Osteocyte (in vitro differentiated cells): Measurements from ENCODE around the gene DAPK2.

GRCh38 chr15:63800119-63800979, 33.4 kb downstream of the HERC1 start:
- PRO-cap = no peak

GRCh38 chr15:63888121-63888732, 54.5 kb upstream of the HERC1 start:
- PRO-cap = no peak

DNA sequence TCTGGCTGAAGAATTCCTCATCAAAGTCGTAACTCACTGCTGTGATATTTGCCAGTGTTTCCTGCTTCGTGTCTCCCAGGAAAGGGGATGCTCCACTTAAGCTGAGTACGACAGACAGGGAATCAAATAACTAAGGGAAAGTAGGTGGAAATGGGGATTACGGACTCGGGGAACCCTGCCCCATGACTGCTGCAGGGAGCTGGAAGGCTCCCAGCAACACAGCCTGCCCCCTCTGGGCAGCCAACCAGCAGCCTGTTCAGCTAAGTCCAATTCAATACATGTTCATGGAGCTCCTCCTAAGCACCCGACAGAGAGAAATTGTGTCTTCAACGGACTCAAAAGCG, 92.2 kb upstream of the HERC1 start:
- PRO-cap = no peak

DNA sequence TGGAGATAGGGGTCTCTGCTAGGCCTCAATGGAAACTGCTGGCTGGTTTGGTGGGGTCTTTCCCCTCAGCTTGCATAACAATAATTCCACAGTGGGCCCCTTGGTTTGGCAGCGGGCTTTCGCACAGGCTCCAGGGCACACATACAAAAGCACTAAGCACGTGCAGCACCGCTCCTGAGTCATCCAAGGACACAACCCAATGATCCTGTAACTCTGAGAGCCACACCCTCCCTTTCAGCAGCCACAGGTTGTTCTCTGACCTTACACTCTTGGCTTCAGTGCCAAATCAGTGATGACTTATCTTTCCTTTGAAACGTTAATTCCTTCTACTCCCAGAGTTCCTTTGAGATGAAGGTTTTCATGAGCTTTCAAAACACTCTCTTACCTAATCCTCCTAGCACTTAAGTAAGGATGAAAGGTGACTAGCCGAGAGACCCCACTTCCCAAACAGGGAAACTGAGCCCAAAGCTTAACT, 41.6 kb downstream of the DAPK2 start:
- PRO-cap = no peak

DNA sequence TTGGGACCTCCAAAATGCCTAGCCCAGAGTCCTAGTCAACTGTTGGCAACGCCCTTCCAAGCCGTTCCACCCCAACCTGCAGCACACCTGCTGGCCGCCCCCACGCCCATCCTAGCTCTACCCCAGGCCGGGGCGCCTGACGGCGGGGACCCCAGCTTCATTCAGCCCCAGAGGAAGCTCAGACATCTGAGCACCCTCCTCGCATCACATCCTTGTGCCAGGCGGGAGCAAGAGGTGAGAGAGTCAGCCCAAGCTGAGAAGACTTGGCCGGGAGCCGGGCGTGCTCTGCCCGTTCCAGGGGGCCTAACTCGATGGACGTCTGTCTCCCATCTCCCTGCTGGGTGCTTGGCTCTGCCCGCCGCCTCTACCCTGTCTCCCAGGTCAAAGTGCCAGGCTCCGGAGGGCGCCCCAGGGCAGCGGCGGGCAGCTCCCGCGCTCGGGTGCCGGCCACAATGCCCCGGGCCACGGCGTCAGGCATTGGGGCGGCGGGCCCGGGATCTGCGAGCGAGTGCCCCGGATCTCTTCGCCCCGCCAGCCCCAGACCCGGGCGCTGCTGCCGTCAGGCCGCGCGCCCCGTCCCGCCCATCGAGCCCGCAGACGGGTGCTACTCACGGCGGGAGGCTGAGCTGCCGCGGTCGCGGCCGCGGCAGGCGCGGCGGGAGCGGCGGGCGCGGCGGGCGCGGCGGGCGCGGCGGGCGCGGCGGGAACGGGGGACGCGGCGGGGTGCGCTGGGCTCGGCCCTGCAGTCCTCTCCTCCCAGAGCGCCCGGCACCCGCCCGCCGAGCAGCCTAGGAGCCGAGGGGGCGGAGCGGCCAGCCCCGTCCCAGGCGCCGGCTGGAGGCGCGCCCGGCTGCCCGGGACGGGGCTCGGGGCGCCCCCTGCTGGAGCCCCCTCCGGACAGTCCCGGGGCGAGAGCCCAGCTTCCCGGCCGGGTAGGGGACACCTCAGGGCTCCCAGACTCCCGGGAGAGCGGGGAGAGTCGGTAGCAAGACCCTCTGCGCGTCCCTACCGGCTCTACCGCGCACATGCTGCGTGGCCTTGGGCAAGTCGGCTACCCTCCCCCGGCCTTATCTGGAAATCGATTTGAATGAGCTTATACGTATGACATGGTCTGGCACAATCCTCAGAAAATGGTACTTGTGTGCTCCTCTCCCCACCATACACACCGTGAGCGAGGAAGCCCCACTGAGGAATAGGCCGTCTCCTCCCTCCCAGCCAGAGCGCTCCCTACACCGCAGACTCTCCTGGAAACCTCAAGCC, at the start of gene DAPK2:
Gene DAPK2, minus strand, starts transcription at position 800 of the 1,260 bp plus-strand sequence.
- PRO-cap = unidirectional peak, minus-strand start at position 790 of the sequence

DNA sequence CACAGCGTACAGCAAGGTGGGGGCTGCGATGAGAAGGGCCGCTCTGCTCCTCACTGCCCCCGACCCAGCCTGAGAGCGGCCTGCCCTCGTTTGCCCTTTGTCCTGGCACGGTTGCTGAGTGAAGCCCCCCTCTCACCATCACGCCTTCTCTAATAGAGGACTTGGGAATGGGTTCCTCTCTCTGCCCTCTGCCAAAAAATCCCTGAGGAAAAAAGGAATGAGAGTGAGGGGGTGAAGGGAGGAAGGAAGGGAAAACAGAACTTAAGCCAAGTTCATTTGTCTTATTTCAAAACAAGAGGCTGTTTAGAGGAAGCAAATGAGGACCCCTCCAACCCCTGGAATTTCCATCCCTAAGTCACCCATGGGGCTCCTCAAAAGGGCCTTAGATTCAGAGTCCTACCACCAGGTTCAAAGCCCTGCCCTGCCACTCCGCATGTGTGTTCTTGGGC, 685 bp upstream of the DAPK2 start:
- PRO-cap = no peak

DNA sequence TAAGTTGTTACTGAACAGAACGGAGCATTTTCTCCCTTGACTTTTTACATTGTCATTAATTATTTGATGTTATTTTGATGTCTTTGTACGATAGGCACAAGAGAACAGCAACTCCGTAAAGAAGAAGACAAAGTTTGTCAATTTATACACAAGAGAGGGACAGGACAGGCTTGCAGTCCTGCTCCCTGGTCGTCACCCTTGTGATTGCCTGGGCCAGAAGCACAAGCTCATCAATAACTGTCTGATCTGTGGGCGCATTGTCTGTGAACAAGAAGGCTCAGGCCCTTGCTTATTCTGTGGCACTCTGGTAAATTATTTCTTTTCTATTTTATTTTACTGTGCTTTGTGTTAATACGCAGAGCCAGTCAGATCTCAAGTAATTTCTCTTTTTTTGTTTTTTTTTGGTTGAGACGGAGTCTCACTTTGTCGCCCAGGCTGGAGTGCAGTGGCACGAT, 9.9 kb downstream of the TRIP4 start:
- PRO-cap = no peak

DNA sequence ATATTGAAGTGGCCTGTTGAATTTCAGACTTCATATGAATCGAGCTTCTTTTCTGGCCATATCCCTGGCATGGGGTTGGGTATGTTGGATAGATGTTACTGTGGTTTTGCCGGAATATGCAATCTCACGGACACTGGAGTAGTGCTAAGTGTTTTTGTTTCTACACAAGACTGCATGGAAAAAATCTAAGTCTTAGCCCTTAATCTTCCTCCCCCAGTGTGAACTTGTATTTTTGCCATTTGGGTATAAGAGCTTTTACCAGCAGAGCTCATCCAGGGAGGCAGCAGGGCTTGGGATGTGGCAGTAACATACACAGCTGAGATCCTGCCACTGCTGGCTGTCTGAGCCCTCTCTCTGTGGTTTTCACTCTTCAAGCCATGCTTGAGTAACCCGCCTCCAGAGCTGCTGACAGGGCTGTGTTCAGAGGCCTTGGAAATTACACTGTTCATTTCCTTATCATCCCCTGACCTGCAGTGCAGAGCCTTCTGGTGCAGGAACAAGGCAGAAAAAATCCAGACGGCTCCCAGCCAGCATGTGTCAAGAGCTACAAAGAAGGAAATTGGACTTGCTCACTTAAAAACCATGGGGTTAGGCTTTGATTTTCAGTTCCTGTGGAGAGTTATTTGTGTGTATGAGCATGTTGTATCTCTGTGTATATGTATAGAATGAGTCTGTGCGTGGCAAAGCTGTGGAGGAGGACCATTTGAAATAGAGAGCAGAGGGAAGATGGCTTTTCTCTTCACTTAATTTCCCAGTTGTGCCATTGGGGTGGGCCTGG, 46.9 kb downstream of the ZNF609 start:
- PRO-cap = no peak

GRCh38 chr15:64529307-64529896, 69.0 kb downstream of the ZNF609 start:
- PRO-cap = no peak

DNA sequence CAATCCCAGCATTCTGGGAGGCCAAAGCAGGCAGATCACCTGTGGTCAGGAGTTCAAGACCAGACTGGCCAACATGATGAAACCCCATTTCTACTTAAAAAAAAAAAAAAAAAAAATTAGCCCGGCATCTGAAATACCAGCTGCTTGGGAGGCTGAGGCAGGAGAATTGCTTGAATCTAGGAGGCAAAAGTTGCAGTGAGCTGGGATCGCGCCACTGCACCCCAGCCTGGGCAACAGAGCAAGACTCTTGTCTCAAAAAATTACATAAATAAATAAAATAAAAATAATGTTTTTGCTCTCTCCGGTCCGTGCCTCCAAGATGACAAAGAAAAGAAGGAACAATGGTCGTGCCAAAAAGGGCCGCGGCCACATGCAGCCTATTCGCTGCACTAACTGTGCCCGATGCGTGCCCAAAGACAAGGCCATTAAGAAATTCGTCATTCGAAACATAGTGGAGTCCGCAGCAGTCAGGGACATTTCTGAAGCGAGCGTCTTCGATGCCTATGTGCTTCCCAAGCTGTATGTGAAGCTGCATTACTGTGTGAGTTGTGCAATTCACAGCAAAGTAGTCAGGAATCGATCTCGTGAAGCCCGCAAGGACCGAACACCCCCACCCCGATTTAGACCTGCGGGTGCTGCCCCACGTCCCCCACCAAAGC, 132.4 kb downstream of the ZNF609 start:
- PRO-cap = no peak

DNA sequence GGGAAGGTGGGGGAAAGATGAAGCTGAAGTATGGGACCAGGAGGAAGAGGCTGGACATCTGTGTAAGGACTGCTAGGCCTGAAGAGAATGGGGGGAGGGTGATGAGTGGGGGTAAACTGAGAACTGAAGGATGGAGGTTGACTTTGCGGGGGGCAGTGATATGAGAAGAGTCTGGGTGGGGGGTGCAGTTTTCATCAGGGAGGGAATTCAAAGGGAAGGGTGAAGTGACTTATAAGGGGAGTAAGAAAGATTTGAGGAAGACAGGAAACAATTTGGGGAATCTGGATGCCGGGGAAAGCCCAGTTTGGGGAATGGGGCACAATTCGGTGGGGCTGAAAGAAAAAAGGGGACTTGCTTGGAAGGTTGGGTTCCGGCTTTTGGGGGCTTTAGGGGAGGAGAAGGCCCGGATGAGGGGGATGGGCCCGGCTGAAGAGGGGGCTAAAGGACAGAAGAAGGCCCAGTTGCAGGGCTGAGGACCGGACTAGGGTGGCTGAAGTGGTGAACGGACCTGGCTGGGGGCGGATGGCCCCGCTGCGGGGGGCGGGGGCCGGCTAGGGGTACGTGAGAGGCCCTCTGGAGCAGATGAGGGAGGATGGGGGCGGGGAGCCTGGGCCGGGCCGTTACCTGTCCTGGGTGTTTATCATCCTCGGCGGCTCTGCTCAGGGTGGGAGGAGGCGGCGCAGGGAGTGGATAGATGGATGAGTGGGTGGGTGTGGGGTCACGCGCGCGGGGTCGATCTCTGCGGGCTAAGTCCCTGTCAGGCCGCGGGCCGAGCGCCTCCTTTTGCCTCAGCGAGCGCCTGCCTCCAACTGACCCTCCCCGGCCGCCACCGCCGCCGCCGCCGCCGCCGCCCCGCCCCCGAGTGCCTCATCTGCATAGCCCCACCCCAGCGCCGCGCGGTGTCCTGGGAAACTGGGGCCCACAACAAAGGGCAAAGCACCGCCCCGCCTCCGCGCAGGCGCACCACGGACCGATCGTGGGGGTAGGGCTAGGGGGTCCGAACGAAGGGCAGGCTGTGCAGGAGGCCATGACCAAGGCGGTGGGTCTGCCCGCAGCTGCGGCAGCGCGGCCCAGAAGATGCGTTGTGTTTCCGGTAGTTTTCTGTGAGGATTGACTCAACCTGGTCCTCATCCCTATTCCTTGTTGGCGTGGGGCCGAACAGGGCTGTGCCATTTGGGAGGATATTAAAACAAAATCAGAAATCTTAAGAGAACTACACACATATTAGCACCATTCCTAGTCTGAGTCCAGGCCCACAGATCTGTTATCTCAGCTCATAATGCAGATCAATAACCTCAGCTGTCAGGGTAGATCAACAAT, 72.5 kb downstream of the RBPMS2 start:
- PRO-cap = bidirectional peak, plus-strand start at position 578 of the sequence, minus-strand start at position 497 of the sequence; bidirectional peak, plus-strand start at position 985 of the sequence, minus-strand start at position 811 of the sequence

GRCh38 chr15:64842982-64843814, 1.5 kb downstream of the PLEKHO2 start:
- PRO-cap = no peak

DNA sequence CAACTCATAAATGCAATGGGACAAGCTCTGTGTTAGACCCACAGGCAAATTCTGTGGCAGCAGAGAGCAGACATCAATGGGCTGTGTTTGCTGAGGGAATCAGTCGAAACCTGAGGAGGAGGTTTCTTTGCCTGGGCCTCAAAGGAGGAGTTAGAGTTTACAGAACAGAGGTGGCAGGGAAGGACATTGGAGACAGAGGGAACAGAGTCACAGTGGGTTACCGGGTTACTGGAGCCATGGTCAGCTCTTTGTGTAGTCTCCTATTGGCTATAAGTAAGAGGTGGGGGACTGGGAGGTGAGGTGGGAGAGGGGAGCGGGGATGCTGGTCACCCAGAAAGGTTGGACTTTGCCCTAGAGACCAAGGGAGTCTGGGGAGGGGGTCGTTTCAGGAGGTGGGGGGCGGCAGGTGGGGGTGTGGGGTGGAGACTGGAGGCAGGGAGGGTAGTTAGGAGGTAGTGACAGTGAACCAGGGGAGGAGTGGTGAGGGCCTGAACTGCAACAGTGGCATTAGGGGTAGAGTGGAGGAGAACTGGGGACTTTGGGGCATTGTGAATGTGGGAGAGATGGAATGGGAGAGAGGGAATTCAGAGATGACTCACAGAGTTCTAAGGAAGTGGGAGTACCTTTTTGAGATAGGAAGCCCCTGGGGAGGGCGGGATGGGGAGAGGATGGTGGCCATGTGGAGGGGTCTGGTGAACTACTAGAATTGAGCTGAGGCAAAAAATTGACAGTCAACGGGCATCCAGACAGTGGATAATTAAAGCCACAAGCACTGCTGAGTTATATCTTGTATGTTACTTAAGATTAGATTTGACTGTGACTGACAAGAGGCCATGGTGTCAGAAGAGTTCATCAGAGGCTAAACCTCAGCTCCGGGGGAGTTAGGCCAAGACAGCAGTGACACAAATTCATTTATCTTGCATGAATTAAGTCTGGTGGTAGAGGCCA, 33.8 kb downstream of the PLEKHO2 start:
- PRO-cap = no peak

DNA sequence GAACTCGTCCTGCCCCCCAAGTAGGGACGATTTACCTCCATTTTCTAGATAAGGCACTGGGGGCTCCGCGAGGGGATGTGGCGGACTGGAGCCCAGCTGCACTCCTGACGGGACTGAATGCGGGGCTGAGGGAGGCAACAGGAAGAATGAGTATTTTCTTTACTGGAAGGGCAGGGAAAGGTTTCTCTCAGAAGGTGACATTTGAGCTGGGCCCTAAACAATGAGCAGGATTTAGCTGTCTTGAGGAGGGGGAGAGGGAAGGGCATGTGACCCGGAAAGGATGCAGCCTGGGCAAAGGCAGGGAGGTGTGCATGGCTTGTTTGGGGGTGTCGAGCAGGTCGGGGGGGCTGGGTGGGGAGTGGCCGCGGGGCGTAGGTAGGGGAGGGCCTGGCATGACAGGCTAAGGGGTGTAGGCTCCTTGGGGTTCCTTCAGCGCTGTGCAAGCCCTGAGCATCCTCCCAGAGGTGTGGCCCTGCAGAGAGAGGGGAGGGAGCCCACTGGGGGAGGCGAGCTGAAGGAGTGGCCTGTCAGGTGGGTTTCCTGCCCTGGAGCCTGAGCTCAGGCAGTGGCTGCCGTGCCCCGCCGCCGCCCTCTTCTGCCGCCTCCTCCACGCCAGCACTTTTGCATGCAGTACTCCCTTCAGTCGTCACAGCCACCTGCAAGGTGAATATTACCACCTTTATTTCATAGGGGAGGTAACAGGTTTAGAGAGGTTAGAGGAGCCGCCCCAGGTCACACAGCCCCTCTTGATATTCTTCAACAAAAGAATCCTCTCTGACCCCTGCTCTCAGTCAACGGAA, 17.2 kb upstream of the ANKDD1A start:
- PRO-cap = unidirectional peak, minus-strand start at position 115 of the sequence

GRCh38 chr15:64985330-64985960, 4.3 kb downstream of the SPG21 start:
- PRO-cap = no peak

GRCh38 chr15:65054026-65054469, 8.9 kb downstream of the SLC51B start:
- PRO-cap = no peak

DNA sequence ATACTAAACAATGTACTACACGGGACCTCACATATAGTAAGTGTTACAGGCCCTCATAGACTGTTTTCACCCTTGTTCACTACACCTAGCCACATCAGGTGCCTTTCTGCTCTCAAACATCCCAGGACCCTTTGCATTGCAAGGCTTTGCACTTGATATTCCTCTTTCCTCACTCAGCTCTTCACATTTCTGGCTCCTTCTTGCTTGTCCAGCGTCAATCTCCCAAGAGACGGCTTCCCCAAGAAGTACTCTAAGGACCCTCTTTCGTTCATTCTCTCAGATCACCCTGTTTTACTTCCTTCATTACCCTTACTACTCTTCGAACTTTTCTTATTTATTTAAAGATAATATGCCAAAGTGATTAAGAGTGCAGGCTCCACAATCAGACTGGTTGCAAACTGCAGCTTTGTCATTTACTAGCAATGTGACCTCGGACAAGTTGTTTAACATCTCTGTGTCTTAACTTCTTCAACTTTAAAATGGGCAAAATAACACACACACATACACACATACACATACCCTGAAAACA, 9.9 kb downstream of the DENND4A start:
- PRO-cap = no peak

DNA sequence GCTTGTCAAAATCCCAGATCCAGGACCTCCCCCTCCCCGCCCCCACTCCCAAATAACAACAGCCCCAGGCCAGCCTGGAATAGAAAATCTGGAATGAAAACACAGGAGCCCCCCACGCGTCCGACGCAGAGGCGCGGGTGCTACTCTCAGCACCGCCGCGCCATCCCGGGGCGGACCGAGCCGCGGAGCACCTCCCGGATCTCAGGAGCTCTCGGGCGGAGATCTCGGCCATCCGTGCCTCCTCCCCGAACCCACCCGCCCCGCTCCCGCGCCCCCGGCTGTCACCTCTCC, 484 bp downstream of the DENND4A start:
- PRO-cap = no peak

GRCh38 chr15:65837662-65837996, 31.7 kb upstream of the RAB11A start:
- PRO-cap = no peak

GRCh38 chr15:65870120-65870874, 1.0 kb downstream of the RAB11A start:
- PRO-cap = bidirectional peak, plus-strand start at chr15:65870648, minus-strand start at chr15:65870630